ENCODE results near the genes RXFP4 and PMF1.

- RRBS, result no CpG with 5 or more reads among the region's 5 CpGs
Measured at GRCh38 chr1:155909872-155910314, 1.3 kb downstream of the RIT1 start.

GRCh38 chr1:155932111-155932669 lies 2.0 kb downstream of the KHDC4 start:
- RRBS, result no CpG with 5 or more reads among the region's 2 CpGs

- RRBS, result no CpG with 5 or more reads among the region's 13 CpGs
Measured at GRCh38 chr1:155941076-155941933, at the start of gene RXFP4. Gene RXFP4 (plus strand): TSS chr1:155941638.

DNA sequence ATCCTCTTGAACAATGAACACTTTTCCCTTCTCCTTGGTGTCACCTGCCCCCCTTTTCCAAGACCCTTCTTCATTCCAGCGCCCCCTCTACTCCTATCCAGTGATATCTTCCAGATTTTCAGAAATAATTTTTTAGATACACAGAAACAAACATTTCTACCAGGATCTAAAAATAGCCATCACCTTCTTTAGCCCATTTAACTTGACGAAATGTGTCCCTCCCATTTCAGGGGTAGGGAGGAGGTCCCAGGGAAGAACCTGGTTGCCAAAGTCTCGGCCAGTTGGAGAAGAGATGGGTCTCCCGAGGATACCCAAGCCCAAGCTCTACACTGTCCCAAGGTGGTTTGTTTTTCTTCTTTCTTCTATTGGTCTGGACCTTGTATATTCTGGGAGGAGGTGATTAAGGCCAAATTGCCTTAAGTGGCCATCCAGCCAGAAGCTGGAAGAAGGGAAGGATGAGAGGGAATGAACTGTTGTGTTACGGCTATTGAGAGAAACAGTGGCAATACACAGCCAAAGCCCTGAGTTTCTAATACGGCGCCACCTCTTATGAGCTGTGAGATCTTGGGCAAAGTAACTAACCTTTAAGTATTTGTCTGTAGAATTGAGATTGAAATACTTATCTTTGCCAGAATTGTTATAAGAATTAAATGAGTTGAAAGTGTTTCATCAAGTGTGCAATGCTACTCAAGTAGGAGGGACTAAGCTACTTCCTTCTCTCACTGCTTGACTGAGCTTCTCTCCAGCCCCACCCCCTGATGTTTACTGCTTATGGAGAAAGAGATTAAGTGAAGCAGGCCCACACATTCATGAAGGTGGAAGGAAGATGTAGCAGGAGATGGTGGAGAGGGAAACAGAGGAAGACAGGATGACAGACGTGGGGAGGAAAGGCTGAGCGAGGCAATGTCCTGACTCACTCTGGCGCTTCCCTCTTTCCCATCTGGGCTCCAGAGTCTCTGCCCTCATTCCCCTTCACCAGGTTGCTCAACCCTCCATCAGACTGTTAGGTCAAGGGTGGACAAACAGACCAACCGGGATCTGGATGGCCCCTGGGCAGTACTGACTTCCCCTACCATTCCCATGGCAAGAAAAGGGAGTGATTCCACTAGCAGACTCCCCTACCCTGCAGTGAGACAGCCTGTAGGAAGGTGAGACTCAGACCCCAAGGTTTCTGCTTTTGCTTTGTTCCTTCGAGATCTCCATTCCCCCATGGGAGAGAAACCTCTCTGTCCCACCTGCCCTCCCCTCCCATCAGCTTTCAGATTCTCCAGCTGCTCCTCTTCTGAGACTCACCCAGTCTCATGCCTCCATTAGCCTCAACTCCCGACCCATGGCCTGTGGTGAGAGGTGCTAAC lies 2.8 kb upstream of the ARHGEF2 start:
- RRBS, result no CpG with 5 or more reads among the region's 13 CpGs

- RRBS, result no CpG with 5 or more reads among the region's 5 CpGs
Measured at GRCh38 chr1:155989850-155990360, 11.6 kb upstream of the ARHGEF2 start.

DNA sequence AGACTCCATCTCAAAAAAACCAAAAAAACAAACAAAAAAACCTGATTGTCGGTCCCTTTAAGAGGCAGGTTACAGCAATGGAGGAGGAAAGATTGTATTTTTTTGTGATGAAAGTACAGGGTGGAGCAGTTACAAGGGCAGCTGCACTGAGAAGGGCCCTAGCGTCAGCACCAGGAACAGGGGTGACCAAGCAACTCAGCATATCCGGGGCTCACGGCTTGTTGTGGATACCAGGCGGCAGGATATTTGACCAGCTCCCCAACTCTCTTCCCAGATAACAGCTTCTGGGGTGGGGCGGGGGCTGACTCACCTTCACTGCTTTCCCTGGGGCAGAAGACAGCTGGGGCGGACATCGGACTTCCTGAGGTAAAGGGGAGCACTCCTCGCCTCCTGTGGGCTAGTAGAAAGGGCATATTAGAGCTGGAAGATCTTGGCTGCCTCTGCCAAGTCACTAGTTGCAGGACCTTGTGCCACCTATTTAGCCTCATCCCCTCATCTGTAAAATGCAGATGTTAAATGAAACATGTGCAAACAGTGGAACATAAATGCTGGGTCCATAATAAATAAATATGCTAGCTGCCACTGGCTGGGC lies 17.3 kb downstream of the SSR2 start:
- RRBS, result no CpG with 5 or more reads among the region's 9 CpGs

GRCh38 chr1:156006764-156007434 lies 13.9 kb downstream of the SSR2 start:
- RRBS, result no CpG with 5 or more reads among the region's 6 CpGs

GRCh38 chr1:156054008-156054481 lies 447 bp upstream of the UBQLN4 start:
- RRBS, result under 1% methylated on average over 12 of the region's 31 CpGs

- RRBS, result 20% methylated on average over 1 of the region's 23 CpGs
Measured at GRCh38 chr1:156081787-156082330, 406 bp downstream of the MEX3A start.

- RRBS, result 0% methylated on average over 2 of the region's 7 CpGs
Measured at GRCh38 chr1:156122847-156123590, 8.5 kb downstream of the LMNA start.

GRCh38 chr1:156152179-156153106 lies 942 bp upstream of the SEMA4A start:
- RRBS, result no CpG with 5 or more reads among the region's 10 CpGs

GRCh38 chr1:156212315-156213431 lies at the start of gene PMF1:
Gene PMF1 (plus strand): TSS chr1:156213007.
- RRBS, result 1% methylated on average over 6 of the region's 66 CpGs

GRCh38 chr1:156249177-156250405 lies 1.7 kb upstream of the PAQR6 start:
- RRBS, result no CpG with 5 or more reads among the region's 10 CpGs

DNA sequence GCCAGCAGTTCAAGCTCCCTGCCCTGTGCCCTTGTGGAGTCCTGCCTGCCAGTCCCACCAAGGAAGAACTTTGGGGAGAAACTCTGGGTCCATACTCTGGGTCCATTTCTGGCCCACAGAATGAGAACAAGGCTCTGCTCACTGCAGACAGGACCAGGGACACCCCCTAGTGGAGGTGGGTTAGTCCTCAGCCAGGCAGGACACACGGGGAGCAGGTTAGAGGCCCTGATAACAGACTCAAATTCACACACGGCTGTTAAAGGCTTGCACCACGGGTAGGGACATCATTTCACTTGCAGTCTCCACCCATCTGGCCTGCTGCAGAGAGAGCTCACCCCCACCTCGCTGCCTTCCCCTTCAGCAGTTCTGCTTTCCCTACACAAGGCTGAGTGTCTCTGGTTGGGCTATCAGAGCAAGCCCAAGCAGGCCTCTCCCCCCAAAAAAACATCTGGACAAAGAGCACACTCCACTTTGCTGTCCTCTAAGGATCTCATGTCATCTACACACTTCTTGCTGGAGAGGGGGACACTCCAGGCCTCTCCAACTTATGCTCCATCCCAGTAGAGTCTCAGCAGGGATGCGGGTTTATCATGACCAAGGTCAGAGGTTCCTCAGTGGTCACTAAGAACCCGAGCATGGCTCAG lies 20.5 kb downstream of the MEF2D start:
- RRBS, result no CpG with 5 or more reads among the region's 6 CpGs

GRCh38 chr1:156524252-156525099 lies 23.9 kb upstream of the MEF2D start:
- RRBS, result no CpG with 5 or more reads among the region's 4 CpGs

GRCh38 chr1:156596136-156597396 lies 5.0 kb downstream of the NAXE start:
- RRBS, result no CpG with 5 or more reads among the region's 6 CpGs

DNA sequence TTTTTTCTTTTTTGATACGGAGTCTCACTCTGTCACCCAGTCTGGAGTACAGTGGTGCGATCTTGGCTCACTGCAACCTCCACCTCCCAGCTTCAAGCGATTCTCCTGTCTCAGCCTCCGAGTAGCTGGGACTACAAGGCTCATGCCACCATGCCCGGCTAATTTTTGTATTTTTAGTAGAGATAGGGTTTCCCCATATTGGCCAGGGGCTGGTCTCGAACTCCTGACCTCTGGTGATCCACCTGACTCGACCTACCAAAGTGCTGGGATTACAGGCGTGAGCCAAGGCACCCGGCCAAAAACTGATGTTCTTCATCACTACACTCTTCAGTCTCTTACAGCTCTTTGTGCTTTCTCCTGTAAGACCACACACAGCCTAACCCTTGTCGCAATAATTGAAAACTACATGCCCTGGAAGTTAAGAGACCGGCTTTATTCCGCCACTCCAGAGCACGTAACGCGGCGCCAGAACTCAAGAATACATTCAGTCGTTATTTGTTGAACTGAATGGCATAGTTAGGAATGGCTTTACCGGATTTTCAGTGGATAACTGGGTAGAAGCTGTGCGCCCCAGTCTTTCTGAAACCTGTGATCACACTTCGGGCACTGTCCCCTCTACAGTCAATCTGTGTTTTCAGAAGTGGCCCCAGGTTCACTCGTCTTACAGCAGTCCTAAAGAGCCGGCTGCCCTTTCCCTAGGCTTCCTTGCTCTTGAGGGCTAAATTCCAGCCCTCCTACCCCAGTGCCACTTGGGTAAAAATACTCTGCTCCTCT lies 9.2 kb downstream of the NAXE start:
- RRBS, result no CpG with 5 or more reads among the region's 22 CpGs

DNA sequence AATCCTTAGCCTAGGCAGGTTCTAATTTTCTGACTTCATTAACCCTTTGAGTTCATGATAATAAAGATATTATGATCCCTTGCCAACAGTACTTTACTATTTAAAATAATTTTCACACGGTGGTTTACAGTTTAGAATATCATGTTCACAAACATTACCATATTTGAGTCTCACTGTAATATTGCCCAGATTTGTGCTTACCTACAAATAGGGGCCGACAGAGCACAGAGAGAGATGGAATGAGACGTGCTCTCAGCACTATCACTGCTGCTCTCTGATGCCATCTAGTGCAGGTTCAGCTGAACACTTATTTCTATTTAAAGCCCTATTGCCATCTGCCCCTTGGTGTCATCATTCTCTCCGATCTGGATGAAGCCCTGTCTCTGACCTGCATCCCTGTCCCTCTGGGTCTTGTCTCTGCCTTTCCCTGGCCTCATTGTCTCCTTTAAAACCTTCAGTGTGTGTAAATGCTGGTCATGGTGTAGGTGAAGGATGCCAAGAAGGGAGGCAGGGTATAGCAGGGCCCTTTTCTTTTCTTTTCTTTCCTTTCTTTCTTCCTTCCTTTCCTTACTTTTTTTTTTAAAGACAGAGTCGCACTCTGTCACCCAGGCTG lies 11.1 kb upstream of the HAPLN2 start:
- RRBS, result no CpG with 5 or more reads among the region's 5 CpGs

DNA sequence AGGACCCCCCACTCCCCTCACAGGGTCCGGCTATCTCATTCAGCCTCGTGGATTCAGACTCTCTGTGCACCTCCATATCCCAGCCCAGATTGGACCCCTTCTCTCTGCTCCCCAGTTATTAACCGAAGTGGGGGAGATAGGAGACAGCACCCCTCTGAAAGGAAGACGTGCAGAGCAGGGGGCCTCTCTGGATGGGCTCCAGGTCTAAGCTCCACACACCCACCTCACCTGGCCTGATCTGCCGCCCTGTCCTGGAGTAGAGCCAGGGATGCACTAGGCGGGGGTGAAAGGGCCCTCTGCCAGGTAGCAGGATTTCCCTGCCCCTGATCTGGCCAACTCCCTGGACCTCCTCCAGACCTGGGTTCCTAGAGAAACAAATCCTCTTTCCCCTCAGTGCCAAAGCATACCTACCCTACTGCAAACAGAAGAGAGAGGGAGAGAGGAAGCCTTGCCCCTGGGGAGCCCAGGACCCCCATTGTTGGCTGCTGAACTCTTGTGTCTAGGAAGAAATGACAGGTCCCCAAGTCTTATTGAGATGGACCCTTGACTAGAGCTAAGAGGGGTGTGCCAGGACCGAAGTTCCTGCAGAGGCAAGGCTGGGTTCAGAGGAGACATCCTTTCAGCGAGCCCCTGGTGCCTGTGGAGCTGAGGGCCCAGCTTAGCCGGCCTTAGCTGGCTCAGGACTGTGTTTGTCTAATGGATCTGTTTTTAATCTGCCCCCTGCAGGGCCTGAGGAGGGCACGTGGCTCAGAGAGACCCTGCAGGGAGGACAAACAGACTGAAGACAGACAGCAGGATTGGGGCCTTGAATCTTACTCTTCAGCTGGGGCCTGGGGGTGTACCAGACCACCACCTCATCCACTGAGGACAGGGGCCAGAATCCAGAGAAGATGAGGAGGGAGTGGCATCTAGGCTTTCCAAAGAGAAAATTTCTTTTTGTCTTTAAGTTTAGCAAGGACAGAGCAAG lies 1.9 kb downstream of the CRABP2 start:
- RRBS, result no CpG with 5 or more reads among the region's 10 CpGs

DNA sequence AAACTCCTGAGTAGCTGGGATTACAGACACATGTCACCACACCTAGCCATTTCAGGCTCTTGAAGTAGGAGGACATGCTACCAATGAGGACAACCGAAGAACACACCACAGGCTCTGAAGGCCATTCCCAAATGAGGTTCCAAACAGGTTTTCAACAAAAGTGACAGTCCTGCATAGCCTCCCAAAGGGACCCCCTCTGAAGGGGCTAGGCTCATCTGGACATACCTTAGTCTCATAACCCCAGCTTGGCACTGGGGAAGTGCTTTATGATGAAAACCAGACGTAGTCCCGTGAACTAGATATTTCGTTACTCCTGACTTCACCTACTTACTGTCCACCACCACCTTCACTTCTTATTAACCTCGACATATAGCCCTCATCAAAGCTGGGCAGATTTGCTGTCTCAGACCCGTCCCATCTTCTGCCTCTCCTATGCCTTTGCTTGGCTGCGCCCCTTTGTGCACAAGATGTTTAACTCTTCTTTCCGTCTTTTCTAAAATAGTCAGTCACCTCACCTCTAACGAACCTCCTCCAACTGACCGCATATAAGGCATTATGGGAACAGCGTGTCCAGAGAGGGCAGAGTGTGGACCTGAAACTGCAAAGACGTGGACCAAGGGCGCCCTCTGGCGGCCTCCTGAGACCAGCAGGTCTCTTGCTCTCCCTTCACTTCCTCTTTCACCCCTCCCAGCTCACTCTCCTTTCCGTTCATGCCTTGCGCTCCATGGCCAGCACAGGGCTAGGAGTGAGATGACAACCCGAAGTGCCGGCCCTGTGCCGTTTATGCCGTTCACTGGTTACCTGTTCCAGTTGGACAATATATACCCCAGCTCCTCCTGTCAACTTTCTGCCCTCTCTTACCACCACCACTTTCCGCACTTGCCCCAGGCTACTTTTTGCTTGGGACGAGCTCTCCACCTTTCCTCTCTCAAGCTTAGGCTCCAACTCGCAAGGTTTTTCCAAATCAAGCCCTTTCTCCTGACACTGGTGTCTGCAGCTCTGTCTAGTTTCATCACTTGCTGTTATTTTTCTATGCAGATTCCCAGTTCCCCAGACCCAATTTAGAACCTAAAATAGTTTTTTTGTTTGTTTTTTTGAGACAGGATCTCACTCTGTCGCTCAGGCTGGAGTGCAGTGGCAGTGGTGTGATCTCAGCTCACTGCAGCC lies 2.5 kb upstream of the METTL25B start:
- RRBS, result no CpG with 5 or more reads among the region's 24 CpGs